Thyroid gland (tissue), 7 donors: ENCODE measurements around the genes SUCLG2 and ARL6IP5.

- PRO-cap, 2 experiments: no peak in any of the 2 experiments
- RAMPAGE, long total RNA, 5 experiments: no peak in any of the 5 experiments
Observed at GRCh38 chr3:66055360-66055794, 16.7 kb upstream of the MAGI1 start.

DNA sequence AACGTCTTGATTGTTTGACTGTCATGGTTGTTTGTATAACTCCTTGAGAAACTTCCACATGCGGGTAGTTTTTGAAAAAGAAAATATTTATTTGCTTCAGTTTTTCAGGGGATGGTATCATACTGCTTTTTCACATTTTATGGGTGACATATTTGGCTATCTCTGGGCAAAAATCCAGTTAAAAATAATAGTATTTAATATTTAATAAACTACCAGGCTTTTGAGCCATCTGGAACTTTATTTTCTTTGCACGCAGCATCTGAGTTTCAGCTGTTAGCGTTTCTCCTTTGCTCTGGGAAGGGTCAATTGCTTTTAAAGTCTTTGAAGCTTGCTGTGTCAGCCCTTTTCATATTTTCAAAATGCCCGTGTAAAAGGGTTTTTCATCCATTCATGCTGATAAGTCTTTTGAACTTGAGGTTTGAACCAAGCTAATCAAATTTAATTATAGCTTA, 79.0 kb downstream of the SLC25A26 start:
- PRO-cap, 2 experiments: no peak in any of the 2 experiments
- RAMPAGE, long total RNA, 5 experiments: no peak in any of the 5 experiments

GRCh38 chr3:66885214-66886055, 112.7 kb upstream of the KBTBD8 start:
- PRO-cap, 2 experiments: no peak in any of the 2 experiments
- RAMPAGE, long total RNA, 5 experiments: no peak in any of the 5 experiments

GRCh38 chr3:66962766-66963079, 35.4 kb upstream of the KBTBD8 start:
- PRO-cap, 2 experiments: no peak in any of the 2 experiments
- RAMPAGE, long total RNA, 5 experiments: no peak in any of the 5 experiments

- PRO-cap, 2 experiments: peak in 2 of 2 experiments; most common plus-strand start chr3:67654711 (in 2); most common minus-strand start chr3:67654589 (in 2)
- RAMPAGE, long total RNA, 5 experiments: start-site peak on the plus strand in 4 of 5 experiments, at chr3:67654671-67654798 at its widest, 21 to 95 reads per replicate; start-site peak on the minus strand in 3 of 5 experiments, at chr3:67654592-67654600 at its widest, 75 to 127 reads per replicate
Observed at GRCh38 chr3:67654496-67655172, at the start of gene SUCLG2. Gene SUCLG2, minus strand, starts transcription at chr3:67654612.

DNA sequence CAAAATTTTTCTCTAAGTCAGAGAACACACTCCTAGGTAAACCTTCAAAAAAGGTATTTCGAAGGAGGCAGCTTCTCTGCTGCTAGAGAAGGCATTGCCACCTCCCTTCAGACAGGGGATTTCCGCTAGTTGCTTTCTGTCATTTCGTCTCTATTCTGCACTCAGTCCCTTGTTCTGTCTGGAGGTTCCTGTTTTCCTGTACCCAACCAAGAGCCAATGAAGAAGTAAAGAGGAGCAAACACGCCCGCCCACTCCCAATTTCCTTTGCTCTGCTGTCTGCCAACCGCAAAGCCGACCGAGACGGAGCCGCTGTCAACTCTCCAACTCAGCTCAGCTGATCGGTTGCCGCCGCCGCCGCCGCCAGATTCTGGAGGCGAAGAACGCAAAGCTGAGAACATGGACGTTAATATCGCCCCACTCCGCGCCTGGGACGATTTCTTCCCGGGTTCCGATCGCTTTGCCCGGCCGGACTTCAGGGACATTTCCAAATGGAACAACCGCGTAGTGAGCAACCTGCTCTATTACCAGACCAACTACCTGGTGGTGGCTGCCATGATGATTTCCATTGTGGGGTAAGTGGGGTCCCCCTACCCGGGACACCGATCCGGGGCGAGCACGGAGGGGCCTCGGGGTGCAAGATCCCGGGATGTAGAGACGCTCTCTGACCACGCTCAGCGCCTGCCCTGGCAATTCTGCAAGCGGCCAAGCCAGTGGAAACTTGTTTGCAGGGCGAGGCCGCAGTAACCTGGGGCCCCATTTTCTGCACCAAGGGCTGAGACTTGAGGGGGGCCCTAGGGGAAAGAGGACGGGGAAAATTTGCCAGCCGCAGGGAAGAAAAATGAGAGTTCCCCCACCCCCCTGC, at the start of gene ARL6IP5:
TSS of gene ARL6IP5 (plus strand) at position 286 of the 862 bp plus-strand sequence.
- PRO-cap, 2 experiments: peak in 2 of 2 experiments; most common plus-strand start position 363 of the sequence (in 2); most common minus-strand start position 157 of the sequence (in 1)
- RAMPAGE, long total RNA, 5 experiments: start-site peak on the plus strand in 4 of 5 experiments, centred at position 363 of the sequence, 1,294 to 2,568 reads per replicate

GRCh38 chr3:69292953-69293242, 93.0 kb downstream of the FRMD4B start:
- PRO-cap, 2 experiments: no peak in any of the 2 experiments
- RAMPAGE, long total RNA, 5 experiments: no peak in any of the 5 experiments

DNA sequence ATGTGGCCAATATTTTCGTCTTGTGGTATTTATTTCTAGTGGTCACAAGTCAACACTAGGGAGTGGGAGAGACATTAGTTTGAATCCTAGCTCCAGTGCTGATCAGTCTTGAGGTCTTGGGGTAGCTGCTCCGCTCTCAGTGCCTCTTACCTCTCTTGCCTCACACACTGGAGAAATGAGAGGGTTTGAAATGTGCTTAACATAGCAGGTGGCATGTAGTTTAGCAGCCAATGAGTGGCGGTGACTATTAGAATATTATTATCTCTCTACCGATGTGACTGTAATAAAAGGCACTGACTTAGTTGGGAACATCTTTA, 92.7 kb downstream of the FRMD4B start:
- PRO-cap, 2 experiments: no peak in any of the 2 experiments
- RAMPAGE, long total RNA, 5 experiments: no peak in any of the 5 experiments

GRCh38 chr3:69380454-69380699, 5.5 kb downstream of the FRMD4B start:
- PRO-cap, 2 experiments: no peak in any of the 2 experiments
- RAMPAGE, long total RNA, 5 experiments: no peak in any of the 5 experiments

DNA sequence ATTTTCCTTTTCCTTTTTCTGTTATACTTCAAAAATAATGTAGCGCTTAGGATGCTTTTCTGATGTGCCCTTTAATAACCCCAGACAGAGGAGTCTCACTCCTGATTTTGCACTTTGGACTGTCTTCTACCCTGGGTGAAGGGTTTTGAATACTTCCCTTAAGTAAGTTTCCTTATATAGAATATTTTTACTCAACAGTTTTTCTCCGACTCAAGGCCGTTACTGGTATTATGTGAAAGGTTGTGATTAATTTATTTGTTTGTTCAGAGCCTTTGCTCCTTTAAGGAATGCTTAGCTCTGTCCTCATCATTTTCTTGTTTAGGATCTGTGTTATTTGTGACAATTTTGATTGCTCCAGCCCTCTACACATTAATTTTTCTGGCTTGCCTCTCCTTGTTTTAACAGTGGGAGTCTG, 25.3 kb downstream of the MITF start:
- PRO-cap, 2 experiments: no peak in any of the 2 experiments
- RAMPAGE, long total RNA, 5 experiments: no peak in any of the 5 experiments

DNA sequence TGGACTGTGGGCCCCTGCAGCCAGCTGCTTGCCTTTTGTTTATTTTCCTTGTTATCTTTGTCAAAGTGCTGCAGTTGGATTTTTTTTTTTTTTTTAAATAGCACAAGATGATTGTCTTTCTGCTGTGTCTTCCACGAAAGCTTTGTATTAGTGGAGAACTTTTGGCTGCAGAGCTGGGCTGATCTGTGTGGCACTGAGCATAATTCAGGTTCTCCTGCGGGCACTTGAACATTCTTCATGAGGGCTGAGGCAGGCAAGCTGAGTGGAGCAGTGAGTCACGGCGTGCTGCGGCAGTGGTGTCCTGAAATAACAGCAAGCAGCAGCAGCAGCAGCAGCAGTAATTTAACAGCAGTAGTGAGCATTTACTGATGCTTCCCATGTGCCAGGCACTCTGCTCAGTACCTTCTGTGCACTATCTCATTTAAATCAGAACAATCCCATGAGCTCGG, 45.7 kb downstream of the MITF start:
- PRO-cap, 2 experiments: peak in 2 of 2 experiments; most common plus-strand start position 238 of the sequence (in 1); most common minus-strand start position 201 of the sequence (in 2)
- RAMPAGE, long total RNA, 5 experiments: no peak in any of the 5 experiments

DNA sequence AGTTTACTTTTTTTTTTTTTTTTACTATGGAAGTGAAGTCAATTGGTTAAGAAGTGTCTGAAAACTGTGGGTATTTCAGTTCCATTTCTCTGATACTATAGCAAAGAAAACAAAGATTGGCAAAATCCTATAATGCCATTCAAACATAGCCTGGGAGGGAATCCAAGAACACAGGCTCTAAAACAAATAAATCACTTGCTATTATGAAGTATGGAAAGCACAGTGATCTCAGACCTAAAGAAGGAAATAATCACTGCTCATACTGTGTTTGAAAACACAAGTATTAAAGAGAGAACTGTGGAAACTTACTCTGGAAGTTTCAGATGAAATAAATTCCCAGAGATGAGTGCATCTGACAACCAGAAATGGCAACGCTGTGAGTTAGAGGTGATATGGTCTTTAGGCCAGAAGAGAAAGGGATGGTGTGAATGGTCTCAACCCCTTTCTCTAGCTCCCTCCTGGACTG, 272.4 kb downstream of the MITF start:
- PRO-cap, 2 experiments: no peak in any of the 2 experiments
- RAMPAGE, long total RNA, 5 experiments: no peak in any of the 5 experiments

DNA sequence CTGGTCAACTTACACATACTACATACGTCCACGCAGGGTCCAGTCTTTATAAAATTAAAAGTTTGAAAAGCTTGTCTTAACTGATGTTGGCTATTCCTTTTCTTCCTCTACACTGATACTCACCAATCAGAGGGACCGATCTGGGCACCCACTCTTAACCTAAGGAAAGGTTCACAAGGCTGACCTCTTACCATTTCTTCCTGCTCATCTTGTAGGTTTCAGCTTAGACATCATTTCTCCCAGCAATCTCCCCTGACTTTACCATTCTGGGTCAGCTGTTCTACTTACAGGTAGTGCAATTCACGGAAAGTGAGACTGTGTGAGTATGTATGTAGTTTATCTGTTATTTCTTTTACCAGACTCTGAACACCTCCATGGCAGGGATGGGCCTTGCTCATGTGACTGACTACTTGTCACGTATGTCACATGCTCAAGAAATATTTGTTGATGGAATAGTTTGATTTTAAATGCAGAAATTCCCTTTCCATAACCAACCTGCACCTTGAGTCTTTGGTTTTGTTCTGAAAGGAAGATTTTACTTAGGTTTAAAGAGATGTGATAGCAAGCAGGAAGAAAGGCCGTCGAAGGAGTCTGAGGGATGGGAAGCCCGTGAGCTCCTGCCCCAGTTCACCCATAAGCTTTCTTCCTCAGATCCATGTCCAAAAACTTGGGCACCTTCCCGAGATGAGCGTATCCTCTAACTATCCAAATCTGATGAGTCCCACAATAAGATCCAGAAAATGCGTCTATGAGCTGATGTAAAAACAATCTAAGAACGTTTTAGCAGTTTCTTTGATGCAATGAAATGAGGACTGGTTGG, 599.2 kb downstream of the FOXP1 start:
- PRO-cap, 2 experiments: no peak in any of the 2 experiments
- RAMPAGE, long total RNA, 5 experiments: no peak in any of the 5 experiments

- PRO-cap, 2 experiments: peak in 2 of 2 experiments; most common plus-strand start chr3:71064829 (in 1); most common minus-strand start chr3:71065118 (in 2)
- RAMPAGE, long total RNA, 5 experiments: no peak in any of the 5 experiments
Observed at GRCh38 chr3:71064656-71065466, 518.7 kb downstream of the FOXP1 start.

DNA sequence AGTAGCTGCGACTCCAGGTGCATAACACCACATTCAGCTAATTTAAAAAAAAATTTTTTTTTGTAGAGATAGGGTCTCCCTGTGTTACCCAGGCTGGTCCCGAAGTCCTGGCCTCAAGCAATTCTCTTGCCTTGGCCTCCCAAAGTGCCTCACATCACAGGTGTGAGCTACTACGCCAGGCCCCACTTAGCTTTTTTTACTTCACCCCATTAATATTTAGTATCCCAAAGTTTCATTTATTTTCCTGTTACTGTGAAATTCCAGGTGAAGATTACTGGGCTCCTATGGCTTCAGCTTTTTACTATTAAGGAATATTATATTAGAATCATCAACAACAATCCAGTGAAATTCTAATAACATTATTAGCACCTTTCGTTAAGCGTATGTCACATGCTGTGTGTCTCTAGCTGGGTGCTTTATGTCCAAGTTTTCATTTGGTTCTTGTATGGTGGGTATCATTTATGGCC, 498.2 kb downstream of the FOXP1 start:
- PRO-cap, 2 experiments: no peak in any of the 2 experiments
- RAMPAGE, long total RNA, 5 experiments: no peak in any of the 5 experiments

DNA sequence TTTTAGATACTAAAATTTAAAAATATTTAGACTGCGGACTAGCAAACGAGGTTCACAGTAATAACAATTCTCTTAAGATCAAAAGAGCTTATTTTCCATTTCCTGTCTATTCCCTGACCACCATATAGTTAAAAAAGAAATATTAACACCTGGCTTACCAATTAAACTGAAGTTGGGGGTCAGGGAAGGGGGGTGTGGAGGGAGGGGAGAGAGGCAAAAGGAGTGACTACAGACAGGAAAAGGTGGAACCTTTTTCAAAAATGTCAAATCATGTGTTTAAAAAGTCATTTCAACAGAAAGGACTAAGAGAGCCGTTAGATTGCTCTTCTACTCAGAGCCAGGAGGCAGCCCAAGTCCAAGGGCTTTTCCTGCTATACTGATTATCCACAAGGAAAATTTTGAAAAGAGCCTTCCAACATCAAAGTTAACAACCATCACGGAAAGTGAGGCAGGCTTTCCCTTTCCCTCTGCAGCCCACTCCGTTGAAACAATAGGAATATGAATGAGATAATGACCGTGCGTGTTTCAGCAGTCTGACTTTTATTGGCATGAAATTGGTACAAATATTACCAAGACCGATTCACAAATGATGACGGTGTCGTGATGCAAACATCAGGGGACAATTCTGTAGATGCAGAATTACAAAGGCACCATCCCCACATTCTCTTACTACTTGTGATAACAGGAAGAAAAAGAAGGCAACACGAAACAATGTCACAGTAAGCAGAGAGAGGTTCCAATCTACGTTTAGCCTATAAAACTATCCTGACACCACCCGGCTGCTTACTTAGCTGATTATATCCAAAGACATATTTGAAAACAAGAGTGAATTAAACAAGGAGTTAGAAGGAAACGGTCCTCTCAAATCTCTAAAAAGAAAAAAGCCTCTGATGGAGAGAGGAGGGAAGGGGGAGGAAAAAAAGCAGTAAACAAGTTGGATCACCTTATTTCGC, 453.8 kb downstream of the FOXP1 start:
- PRO-cap, 2 experiments: peak in 2 of 2 experiments; most common plus-strand start position 305 of the sequence (in 1); most common minus-strand start position 545 of the sequence (in 2)
- RAMPAGE, long total RNA, 5 experiments: no peak in any of the 5 experiments

GRCh38 chr3:71168222-71168851, 415.2 kb downstream of the FOXP1 start:
- PRO-cap, 2 experiments: no peak in any of the 2 experiments
- RAMPAGE, long total RNA, 5 experiments: no peak in any of the 5 experiments

DNA sequence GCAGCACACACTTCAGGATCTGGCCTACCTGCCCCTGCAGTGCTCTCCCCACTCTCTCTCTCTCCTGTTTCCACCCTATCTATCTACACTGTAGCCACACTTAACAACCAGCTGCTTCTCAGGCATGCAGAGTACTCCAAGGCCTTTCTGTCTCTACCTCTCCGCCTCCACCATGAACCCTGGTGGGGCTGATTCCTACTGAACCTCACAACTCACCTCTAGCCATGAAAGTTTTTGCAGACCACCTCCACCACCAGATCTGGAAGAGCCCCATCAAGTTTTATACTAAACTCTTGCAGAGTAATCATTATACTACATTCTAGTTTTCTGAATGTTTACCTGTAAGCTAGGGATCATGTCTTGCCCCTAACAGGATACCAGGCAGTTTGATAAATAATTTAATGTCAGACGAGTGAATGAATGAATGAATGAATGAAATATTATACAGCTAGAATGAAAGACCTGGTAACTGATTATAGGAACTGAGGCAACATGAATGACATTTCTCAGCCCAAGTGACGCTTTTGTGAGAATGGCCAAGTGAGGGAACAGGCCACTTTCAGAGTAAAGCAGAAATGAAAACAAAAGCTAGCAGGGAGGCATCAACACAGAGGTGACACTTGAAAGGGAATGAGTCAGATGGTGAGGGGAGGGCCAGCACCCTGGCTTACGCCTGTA, 363.6 kb downstream of the FOXP1 start:
- PRO-cap, 2 experiments: no peak in any of the 2 experiments
- RAMPAGE, long total RNA, 5 experiments: no peak in any of the 5 experiments

DNA sequence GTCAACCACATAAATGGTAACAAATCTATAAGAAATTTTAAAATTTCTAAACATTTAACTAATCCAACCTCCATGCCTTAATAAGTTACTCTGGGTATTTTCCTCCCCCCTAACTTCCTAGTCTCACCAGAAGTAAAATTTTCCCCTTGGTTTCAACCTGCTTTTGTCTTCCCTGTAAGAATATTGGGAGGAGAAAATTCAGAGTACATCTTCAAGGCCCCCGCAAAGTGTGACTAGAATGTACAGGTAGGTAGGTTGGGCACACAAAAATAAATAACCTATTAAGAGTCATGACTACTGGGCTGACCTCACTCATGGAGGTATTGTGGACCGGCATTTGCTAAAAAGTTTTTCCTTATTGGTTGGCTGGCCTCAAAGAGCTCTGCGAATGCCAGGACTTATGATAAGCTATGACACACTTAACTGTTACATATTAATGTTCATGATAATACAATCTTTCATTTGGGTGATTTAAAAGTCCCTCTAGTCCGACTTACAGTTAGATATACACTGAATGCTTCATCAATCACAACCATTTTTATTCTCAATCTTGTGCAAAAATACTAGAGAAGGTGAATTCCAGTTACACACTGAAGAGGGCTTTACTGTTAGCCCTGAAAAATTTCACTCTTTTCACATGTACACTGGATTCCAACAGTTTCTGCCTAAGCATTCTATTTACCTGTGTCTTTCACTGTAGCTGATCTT, 329.3 kb downstream of the FOXP1 start:
- PRO-cap, 2 experiments: no peak in any of the 2 experiments
- RAMPAGE, long total RNA, 5 experiments: no peak in any of the 5 experiments

DNA sequence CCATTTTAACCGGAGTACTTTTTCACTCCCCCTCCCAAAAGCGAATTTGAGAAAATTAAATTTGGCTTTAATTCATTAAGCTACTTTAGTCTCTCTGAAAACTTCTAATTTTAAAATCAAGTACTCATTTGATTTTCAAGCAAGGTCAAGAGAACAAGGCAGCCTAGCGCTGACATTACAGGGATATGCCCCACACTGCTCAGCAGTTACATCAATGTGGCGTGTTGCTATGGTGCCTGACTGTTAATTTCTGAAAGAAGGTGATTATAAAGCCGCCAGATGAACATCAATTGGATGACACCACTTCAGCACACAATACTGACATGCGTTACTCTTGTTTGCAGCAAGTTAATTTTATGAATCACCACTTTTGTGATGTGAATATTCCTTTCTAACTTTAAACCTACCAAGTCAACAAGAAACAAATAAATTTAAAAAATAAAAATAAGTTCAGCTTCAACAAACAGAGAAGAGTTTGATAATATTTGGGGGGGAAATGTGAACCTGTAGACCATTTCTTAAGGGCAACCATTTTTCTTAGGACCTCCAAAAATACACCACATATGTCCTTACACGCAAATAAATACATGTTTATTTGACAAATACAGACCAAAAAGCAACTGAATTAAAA, 284.3 kb downstream of the FOXP1 start:
- PRO-cap, 2 experiments: no peak in any of the 2 experiments
- RAMPAGE, long total RNA, 5 experiments: no peak in any of the 5 experiments